PC-3 (cell line): Measurements from ENCODE around the genes EDRF1 and MMP21.

DNA sequence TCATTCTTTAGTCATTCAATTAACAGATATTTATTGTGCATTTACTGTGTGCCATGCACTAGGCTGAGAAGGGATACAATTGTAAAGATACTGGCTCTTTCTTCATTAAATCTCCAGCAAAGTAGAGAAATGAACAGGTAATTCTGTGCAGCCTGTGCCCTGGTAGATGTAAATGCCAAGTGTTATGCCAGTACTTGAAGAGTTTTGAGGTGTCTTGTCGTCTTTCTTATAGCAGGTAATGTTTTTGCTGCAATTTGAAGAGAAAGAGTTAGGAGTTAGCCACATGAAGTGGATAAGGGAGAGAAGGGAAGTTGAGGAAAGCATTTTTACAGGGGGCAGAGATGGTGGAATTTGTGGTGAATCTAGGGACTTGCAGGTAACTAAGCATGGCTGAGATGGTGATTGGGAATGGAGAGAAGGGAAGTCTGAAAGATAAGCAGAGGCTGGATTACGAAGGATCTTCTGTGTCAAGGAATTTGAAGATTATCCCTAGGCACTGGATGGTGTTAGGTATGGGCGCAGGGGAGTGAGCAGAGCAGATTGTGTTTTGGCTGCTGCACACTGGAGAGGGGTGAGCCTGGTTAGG lies 25.2 kb downstream of the ZRANB1 start:
- RAMPAGE, long total RNA = no peak

DNA sequence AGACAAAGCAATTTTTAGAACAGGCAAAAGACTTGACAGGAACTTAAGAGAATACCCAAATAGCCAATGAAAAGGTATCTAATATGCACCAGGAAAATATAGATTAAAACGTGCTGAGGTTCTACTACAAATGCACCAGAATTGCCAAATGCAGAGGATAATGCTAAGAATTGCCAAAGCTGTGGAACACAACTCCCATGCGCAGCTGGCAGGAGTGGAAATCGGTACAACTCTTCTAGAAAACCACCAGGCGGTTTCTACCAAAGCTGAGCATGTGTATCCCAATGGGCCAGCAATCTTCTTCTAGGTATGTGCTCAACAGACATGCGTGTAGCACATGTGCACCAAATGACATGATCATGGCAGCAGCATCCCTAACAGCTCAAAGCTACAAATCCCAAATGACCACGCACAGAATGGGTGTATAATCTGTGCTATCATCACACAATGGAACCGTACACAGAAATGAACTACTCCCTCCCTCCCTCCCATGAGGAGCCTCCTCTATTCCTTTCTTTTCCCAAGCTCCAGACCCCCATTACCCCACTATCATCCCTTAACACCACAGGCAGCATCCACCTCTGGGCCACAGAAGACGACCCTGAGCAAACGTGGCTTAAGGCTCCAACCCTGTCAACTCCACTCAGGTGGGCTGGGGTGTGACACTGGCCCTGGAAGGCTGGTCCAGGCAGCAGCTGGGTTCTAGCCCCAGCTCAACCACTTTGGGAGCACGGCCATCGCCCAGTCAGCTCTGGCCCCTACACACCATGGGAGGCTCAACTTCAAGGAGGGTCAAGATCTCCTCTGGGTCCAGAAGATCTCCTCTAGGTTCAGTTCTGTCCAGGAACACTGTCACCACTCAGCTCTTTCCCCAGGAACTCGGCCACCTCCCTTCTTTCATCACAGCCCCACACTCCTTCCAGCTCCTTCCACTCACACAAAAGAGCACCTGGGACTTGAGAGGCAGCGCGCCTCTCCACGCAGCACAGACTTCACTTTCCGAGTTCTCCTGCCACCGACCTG lies 48.1 kb upstream of the CTBP2 start:
- RAMPAGE, long total RNA = no peak

- RAMPAGE, long total RNA = no peak
Observed at GRCh38 chr10:125123512-125124600, 96.0 kb upstream of the CTBP2 start.

DNA sequence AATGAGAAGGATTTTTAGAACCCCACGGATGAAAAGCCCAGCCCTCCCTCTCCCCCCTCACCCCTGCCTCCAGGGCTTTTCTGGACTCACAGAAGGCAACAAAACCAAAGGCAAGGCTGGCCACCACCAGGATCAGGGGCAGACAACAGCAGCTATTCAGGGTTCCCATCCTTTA lies 126.2 kb upstream of the CTBP2 start:
- RAMPAGE, long total RNA = no peak

- RAMPAGE, long total RNA = no peak
Observed at GRCh38 chr10:125209631-125209977, 181.7 kb upstream of the CTBP2 start.

DNA sequence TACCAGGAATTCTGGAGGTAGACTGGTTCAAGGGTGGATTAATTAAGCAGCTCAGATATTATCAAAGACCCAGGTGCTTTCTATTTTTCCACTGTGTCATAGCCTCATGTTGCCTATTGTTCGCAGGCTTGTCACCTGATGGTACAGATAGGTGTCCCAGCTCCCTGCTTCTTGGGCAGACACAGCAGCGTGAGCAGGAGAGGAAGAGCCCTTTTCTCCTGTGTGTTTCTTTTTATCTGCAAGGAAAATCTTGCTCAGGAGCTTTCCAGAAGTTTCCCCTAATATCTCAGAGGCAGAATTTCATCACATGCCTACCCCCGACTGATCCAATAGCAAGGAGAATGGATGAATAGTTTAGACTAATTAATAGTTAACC lies 288.7 kb upstream of the CTBP2 start:
- RAMPAGE, long total RNA = no peak

- RAMPAGE, long total RNA = no peak
Observed at GRCh38 chr10:125718802-125719797, at the start of gene EDRF1. Gene EDRF1, plus strand, starts transcription at chr10:125719709.

GRCh38 chr10:125775569-125776118 lies at the start of gene MMP21:
Gene MMP21, minus strand, starts transcription at chr10:125775821.
- RAMPAGE, long total RNA = no peak

- RAMPAGE, long total RNA = no peak
Observed at GRCh38 chr10:126104736-126105193, 208.4 kb downstream of the FANK1 start.

DNA sequence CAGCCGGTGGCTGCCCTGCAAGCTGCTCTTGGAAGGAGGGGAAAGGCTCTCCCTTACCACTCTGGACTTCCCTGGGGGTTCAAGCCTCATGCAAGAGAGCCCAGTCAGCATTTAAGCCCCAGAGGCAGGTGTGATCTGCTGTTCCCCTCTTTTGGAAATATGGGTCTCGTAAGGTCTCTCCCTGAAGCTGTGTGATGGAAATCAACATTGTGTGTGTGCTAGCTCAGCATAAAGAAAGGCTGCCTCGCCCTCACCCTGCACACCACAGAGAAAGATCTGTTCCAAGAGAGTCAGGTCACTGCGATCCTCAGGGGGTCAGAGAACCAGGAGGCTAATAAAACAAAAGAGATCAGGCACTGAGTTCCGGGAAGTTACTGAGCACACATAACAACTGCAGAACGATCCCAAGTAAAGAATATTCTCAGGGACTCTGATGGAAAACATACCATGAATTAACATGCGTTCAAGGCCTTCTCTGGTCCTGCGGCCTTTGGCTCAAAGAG lies 212.4 kb downstream of the ADAM12 start:
- RAMPAGE, long total RNA = no peak

- RAMPAGE, long total RNA = no peak
Observed at GRCh38 chr10:126199239-126199625, 189.0 kb downstream of the ADAM12 start.

DNA sequence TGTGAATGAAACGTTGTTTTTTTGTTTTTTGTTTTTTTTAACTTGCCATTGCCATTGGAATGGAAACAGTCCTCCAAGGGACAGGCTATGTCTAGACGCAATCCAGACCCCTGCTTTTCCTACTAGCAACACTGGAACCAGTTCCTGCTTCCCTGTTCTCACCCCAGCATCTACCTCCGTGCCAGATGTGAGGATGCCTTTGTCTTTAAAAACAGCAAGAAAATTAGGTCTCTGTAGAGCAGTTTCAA lies 123.6 kb downstream of the ADAM12 start:
- RAMPAGE, long total RNA = no peak

DNA sequence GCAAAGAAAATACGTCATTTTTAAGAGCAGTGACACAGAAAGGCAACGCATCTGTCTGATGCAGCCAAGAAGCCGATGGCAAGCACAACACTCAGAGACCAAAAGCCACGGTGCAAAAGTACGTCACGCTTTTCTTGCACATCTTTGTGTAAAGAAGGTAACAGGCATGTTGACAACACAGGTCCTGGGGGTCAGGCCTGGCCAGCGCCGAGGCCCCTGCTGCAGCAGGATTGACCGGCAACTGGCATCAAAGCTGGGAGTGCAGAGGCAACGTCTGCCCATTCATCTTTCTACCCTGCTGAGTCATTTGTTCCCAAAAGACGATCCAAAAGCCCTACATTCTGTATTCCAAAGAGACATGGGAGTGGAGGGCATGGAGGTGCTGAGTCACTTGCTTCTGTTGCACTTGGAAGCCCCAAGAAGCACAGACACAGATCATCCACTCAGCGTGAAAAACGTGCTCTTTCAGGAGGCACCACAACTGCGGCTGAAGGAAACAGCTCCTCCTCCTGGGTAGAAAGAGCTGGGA lies 71.0 kb upstream of the ADAM12 start:
- RAMPAGE, long total RNA = no peak

GRCh38 chr10:126523214-126523438 lies 134.8 kb upstream of the ADAM12 start:
- RAMPAGE, long total RNA = no peak

DNA sequence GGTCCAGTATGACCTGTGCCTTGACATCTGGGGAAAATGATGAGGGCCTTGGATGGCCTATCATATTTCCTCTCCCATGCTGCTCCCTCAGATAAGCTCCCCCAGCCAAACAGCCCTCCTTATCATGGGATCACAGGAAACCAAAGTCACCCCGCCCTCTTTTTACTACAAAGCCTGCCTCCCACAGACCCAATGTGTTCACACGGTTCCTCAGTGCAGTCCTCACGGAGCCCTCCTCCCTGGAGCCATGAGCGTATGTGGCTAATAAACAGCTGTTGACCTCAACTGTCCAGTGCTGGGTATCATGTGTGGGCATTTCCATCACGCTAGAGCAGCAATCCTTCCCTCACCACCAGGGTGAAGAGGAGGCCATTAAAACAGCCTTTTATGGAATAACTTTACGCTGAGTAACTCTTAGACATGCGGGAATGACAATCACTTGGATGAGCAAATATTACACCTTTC lies 31.9 kb downstream of the C10orf90 start:
- RAMPAGE, long total RNA = no peak

DNA sequence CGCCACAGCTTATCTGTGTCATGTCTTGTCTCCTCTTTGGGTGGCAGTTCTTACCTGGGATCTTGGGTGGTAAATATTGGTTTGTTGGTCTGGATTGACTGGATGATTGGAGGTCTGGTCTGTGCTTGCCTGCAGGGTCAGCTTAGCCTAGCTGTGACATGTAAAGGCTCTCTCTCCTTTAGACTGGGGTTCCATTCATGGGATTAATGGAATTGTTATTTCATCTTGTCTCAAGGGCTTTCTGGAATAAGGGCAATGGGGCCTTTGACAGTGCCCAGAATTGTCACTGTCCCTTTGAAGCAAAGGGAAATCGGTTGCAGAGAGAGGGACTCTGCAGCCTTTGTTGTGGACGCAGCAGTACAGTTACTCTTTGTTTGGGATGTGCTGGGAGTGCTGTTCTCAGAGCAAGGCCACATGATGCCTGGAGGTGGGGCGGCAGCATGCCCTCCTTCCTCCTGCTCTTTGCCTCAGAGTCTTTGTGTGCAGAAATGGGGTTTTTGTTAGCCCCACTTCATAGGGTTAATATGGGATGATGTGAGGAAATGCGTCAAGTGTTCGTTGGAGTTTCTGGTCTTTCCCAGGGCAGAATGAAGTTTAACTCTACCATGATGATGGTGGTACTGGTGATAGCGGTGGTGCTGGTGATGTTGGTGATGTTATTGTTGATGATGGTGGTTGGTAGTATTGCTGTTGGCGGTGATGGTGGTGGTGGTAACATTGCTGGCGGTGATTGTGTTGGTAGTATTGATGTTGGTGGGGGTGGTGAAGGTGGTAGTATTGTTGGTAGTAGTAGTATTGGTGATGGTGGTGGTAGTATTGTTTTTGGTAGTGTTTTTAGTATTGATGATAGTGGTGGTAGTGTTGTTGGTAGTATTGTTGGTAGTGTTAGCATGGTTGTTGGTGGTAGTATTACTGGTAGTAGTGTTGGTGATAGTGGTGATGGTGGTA lies 45.3 kb downstream of the DOCK1 start:
- RAMPAGE, long total RNA = no peak

DNA sequence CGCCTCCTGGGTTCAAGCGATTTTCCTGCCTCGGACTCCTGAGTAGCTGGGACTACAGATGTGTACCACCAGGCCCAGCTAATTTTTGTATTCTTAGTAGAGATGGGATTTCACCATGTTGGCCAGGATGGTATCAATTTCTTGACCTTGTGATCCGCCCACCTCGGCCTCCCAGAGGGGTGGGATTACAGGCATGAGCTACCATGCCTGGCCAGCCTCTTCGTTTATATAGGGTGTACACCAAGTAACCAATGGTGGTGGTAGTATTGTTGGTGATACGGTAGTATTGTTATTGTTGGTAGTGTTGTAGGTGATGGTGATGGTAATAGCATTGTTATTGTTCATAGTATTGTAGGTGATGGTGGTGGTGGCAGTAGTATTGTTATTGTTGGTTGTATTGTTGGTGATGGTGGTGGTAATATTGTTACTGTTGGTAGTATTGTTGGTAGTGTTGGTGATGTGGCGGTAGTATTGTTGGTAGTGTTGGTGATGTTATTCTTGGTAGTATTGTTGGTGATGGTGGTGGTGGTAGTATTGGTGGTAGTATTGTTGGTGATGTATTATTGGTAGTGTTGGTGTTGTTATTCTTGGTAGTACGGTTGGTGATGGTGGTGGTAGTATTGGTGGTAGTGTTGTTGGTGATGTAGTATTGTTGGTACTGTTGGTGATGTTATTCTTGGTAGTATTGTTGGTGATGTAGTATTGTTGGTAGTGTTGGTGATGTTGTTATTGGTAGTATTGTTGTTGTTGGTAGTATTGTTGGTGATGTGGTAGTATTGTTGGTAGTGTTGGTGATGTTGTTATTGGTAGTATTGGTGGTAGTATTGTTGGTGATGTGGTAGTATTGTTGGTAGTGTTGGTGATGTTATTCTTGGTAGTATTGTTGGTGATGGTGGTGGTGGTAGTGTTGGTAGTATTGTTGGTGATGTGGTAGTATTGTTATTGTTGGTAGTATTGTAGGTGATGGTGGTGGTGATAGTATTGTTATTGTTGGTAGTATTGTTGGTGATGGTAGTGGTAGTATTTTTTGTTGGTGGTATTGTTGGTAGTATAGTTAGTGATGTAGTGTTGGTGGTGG lies 47.0 kb downstream of the DOCK1 start:
- RAMPAGE, long total RNA = no peak

DNA sequence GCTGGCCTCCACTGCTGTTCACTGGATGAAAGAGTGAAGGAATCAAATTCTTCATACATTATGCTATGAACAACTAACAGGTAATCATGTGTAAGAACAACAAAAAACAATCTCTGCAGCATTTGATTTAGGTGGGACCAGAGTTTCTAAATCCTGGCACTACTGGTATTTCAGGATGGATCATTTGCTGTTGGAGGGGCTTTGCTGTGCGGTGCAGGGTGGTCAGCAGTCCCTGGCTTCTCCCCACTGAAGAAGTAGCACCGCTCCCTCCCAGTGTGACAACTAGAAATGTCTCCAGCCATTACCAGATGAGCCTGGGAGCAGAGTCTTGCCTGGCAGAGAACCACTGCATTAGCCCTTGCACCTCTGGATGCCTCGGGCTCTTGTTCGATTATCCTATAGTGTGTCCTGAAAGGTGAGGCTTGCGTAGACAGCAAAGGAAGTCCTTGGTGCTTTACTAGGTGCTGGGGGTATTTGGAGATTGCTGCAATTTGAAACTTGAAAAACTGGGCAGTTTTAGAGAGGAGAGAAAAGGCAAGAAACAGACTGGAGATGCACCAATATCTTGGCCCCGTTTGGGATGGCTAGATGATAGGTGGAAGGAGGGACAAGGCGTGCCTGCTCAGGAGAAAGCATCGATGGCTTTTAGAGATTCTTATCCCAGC lies 18.1 kb downstream of the INSYN2A start:
- RAMPAGE, long total RNA = no peak

DNA sequence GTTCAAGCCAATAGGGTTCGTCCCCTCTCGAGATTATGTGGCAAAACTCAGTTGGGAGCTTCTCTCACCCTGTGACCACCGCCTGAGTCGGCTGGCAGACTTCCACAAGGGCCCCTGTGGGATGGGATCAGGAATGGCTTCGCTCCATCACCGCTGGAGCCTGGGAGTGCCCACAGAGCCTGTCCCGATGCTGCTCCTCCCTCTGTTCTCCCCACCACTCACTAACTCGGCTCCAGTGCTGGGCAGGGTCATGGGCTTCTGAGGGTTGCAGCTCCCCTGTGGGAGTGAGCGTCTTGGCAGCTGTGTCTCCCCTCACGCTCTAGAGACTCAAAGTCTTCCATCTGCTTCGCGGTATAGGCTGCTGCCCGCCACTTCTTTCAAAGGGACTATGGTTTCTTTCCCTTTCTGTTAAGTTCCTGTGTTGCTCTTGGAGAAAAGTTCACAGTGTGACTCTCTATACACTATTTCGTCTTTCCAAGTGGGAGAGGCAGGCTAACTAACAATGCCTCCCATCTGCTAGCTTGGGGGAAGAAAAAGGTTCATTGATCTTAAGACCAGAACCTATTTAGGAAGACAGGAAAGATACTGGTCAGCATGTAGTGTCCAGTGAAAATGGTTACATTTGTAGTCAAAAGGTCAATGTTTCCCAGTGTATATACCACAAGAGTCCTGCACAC lies 20.2 kb downstream of the CLRN3 start:
- RAMPAGE, long total RNA = no peak

- RAMPAGE, long total RNA = no peak
Observed at GRCh38 chr10:127921714-127922158, 14.8 kb downstream of the PTPRE start.